Kidney epithelial cell (primary cell): ENCODE results near the genes RASSF1 and TMEM115.

- RAMPAGE, long total RNA, result no peak
- RRBS, result no CpG with 5 or more reads among the region's 30 CpGs
Measured at GRCh38 chr3:49198903-49199388, 352 bp upstream of the IHO1 start.

DNA sequence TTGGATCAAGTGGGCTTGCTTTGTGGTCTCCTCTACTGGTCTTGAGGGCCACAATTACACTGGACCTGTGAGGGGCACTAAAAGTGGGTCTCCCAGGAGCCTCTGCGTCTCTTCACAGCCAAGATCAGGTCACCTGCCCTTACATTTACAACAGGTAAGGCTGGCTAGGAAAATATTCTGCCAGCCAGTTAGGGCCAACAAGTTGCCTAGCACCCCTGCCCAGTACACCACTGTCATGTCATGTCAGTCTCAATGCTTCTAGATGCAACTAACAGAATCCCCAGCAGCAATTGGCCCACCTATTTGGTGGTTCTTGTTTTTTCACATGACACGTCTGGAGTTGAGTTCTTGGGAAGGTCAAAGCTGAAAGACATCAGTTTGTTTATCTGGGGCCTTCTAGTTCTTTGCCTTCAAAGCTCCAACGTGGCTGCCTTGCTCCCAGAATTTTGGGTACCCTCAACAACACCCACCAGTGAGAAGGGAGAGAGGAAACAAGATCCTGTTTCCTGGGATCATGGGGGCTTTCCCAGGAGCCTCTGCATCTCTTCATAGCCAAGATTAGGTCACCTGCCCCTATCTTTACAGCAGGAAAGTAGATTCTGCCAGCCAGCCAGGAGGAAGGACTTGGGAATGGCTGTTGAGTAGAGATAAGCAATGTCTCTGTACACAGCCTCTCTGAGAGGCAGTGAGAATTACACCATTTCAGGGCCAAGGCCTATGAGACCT is 8.8 kb downstream of the GPX1 start:
- RAMPAGE, long total RNA, result no peak
- RRBS, result no CpG with 5 or more reads among the region's 3 CpGs

- RAMPAGE, long total RNA, result no peak
- RRBS, result 96% methylated on average over 5 of the region's 35 CpGs
Measured at GRCh38 chr3:49532359-49533414, 21.6 kb upstream of the BSN start.

- RAMPAGE, long total RNA, result no peak
- RRBS, result no CpG with 5 or more reads among the region's 18 CpGs
Measured at GRCh38 chr3:49722365-49723188, 1.2 kb downstream of the GMPPB start.

- RAMPAGE, long total RNA, result no peak
- RRBS, result no CpG with 5 or more reads among the region's 1 CpG
Measured at GRCh38 chr3:49806677-49807119, 3.6 kb downstream of the INKA1 start.

GRCh38 chr3:49868076-49868607 is 1.6 kb downstream of the CAMKV start:
- RAMPAGE, long total RNA, result no peak
- RRBS, result no CpG with 5 or more reads among the region's 5 CpGs

GRCh38 chr3:49882044-49882534 is 12.4 kb upstream of the CAMKV start:
- RAMPAGE, long total RNA, result no peak
- RRBS, result no CpG with 5 or more reads among the region's 6 CpGs

DNA sequence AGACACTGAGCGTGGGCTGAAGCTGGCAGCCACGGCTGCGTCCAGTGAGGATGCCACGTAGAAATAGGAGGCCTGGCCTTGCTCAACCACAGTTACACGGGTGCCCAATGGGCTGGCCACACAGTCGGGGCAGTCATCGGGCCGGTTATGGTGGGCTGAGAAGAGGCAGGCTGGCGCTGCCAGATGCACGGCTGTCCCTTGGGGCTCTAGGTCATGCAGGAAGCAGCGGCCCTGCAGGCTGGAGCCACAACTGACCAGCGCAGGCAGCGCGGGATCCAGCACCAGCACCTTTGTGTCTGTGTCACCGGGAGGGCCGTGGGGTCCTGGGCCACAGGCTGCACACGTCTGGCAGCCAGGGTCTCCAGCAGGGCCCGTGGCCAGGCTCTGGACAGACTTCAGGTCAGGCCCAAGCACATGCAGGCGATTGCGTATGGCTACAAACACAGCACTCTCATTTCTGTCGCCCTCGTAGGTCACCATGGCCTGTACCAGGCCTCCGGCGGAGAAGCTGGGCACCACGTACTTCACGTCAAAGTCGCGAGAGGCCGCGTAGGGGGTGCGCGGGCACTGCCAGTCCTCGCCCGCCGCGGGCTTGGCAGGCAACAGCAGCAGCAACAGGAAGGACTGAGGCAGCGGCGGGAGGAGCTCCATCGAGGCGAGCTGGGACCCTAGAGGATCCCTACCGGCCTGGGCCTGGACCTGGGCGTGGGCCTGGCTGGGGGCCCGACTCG is 549 bp downstream of the MST1R start:
- RAMPAGE, long total RNA, result no peak
- RRBS, result no CpG with 5 or more reads among the region's 44 CpGs

- RAMPAGE, long total RNA, result no peak
- RRBS, result no CpG with 5 or more reads among the region's 6 CpGs
Measured at GRCh38 chr3:50127954-50128544, 27.1 kb upstream of the SEMA3F start.

- RAMPAGE, long total RNA, result no peak
- RRBS, result no CpG with 5 or more reads among the region's 20 CpGs
Measured at GRCh38 chr3:50214625-50215527, 9.8 kb downstream of the SLC38A3 start.

DNA sequence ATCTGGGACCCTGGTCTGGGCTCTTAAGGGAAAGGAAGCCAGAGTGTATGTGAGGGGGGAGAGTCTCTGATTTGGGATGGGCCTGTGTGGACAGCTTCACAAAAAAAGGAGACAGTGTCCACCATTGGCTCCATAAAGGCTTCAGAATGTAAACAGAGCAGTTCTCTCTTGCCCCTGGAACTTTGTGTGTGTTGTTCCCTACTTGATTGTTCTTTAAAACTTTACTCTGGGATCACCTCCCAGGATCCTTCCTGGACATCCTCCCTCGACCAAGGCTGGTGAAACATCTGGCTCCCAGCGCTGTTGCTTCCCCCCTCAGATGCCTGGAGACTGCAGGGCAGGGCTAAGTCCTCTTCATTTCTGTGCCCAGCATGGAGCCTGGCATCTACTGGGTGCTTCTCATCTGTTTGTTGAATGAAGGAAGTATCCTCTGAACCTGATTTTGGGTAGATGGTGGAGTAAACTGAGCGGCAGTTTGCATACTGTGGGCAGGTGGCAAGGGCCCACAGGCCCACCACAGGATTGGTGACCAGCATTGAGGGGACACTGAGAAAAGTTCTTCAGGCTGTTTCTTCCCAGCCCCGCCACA is 3.2 kb downstream of the GNAI2 start:
- RAMPAGE, long total RNA, result no peak
- RRBS, result no CpG with 5 or more reads among the region's 4 CpGs

GRCh38 chr3:50265814-50266435 is 3.0 kb upstream of the SEMA3B start:
- RAMPAGE, long total RNA, result no peak
- RRBS, result no CpG with 5 or more reads among the region's 6 CpGs

GRCh38 chr3:50266436-50267122 is 2.4 kb upstream of the SEMA3B start:
- RAMPAGE, long total RNA, result no peak
- RRBS, result no CpG with 5 or more reads among the region's 8 CpGs

DNA sequence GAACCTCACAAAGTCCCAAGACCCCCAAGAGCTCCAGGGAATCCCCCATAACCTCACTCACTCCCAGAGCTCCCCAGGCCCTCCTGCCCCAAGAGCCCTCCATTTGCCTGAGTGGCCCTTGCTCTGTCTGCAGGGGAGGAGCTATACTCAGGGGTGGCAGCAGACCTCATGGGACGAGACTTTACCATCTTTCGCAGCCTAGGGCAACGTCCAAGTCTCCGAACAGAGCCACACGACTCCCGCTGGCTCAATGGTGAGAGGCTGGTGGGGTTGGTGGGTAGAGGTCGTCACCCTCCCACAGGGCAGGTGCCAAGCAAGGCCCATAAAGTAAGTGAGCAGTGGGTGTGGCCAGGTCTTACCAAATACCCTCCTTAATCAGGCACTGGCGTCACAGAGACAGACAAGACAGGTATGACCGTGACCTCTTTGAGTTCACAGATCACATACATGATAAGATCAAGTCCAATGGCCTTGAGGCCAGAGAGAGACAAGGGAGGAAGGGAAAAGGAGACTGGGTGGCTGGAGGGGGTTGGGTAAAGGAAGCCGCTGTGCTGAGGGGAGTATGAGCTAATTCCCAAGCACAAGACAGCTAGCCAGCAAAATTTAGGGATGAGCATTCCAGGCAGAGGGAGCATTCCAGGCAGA is 2.4 kb downstream of the SEMA3B start:
- RAMPAGE, long total RNA, result no peak
- RRBS, result no CpG with 5 or more reads among the region's 10 CpGs

GRCh38 chr3:50340532-50341525 is at the start of gene RASSF1:
TSS of gene RASSF1 (minus strand) at chr3:50340836.
- RAMPAGE, long total RNA, result no peak
- RRBS, result 8% methylated on average over 19 of the region's 76 CpGs

GRCh38 chr3:50349139-50349631 is 1.4 kb downstream of the NPRL2 start:
- RAMPAGE, long total RNA, result no peak
- RRBS, result no CpG with 5 or more reads among the region's 3 CpGs

- RAMPAGE, long total RNA, result start-site peak on the minus strand at chr3:50359464-50359550, 3,124 and 2,172 reads in 2 replicates
- RRBS, result under 1% methylated on average over 4 of the region's 33 CpGs
Measured at GRCh38 chr3:50359358-50359858, at the start of gene TMEM115. TSS of gene TMEM115 (minus strand) at chr3:50359521.

DNA sequence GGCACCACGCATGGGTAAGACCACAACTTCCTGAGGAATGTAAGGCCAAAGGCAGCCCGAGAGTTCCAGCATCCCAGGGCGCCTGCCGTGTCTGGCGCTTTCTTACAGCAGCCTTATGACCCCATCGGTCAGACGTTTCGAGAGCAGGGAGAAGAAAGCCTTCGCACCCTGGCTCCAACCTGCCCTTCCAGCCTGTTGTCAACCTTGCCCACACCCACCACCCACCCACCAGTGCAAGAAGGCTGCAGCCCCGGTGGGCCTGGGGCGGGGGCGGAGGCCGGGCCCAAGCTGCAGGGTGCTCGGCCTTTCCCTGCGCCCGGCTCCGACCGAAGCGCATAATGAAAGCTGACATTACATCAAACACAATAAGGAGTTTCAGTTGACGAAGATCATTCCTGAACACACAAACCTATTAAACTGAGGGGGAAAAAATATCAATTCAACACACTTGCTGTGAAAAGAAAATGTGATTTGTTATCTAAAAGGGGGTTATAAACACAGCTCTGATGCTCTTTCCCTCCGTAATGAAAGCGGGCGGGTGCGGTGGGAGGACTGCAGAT is 29.7 kb upstream of the TMEM115 start:
- RAMPAGE, long total RNA, result no peak
- RRBS, result 87% methylated on average over 4 of the region's 24 CpGs

DNA sequence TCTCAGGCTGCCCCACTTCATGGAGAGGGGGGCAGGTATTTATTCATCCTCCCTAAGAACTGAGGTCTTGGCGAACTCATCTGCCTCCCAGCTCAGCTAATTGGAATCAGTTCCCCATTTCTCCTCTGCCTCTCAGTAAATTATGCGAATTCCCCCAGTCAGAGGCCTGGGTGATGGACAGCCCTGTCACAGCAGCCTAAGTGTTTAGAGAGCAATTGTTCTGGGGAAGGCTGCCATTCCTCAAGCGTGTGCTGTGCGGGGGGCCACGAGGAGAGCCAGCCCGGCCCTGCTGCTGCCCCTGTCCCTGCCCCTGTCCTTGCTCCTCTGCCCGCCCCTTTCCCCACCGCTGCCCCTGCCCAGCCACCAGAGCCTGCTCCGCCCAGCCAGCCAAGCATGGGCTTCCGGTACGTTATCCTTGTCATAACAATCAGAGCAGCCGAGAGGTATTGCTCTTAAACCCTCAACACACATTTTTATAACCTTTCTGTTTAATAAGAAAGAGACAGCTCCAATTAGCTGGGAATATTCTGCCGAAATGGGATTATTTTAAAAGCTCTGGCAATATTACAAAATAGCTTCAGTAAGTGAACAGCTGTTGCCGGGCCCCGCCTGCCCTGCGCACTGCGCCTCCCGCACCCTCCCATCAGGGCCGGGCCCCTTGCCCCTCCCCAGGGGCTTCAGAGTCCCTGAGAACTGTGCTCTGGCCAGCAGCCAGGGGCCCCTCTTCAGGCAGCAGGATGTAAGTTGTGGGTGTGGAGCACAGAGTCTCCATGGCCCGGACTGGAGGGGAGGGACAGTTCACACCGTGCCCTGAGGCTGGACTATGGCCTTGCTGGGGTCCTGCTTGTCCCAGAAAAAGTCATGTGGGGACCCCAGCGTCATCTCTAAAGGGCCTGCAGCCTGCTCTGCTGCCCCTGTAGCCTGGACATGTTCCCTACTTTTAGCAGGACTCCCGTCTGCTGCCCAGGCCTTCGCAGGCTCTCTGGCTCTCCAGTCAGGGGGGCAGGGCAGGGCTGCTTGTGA is 12.4 kb upstream of the CACNA2D2 start:
- RAMPAGE, long total RNA, result no peak
- RRBS, result 18% methylated on average over 6 of the region's 24 CpGs

GRCh38 chr3:50617273-50617893 is 432 bp downstream of the MAPKAPK3 start:
- RAMPAGE, long total RNA, result start-site peak on the plus strand at chr3:50617150-50617755, 407 and 571 reads in 2 replicates
- RRBS, result 1% methylated on average over 12 of the region's 42 CpGs